Heart right ventricle (tissue), 2 donors: ENCODE results near the gene ATP5F1D.

- PRO-cap, 2 experiments, result no peak in any of the 2 experiments
Observed at GRCh38 chr19:1189303-1189926, 15.3 kb upstream of the SBNO2 start.

DNA sequence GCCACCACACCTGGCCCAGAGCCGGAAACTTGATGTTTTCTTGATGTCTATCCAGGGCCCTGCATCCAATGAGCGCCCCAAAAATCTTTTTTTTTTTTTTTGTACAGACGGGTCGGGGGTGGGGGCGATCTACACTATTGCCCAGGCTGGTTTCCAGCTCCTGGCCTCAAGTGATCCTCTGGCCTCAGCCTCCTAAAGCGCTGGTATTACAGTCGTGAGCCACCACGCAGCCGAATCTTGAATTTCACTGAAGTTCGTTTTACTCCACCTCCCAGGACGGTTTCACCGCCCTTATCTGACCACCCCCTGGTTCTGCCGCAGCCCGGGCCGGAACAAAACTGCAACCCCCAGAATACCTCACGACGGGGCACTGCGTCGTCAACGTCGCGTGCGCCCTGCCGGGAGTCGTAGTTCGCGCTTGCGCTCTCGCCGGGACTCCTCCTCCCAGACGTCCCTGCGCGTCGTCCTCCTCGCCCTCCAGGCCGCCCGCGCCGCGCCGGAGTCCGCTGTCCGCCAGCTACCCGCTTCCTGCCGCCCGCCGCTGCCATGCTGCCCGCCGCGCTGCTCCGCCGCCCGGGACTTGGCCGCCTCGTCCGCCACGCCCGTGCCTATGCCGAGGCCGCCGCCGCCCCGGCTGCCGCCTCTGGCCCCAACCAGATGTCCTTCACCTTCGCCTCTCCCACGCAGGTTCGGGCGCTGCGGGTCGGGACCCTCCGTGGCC lies at the start of gene ATP5F1D:
Gene ATP5F1D, plus strand, starts transcription at position 447 of the 721 bp plus-strand sequence.
- PRO-cap, 2 experiments, result peak in 2 of 2 experiments; most common plus-strand start position 480 of the sequence (in 2); most common minus-strand start position 297 of the sequence (in 1)

GRCh38 chr19:1250334-1251353 lies 2.3 kb downstream of the MIDN start:
- PRO-cap, 2 experiments, result peak in 2 of 2 experiments; most common plus-strand start chr19:1250905 (in 1); most common minus-strand start chr19:1250888 (in 2)

DNA sequence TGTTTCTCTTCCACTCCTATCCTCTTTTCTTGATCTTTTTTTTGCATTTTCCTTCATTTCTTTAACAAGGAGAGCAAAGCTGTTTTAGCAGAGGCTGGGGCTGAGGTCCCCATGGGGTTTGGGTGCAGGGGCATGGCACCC lies 9.4 kb downstream of the MIDN start:
- PRO-cap, 2 experiments, result no peak in any of the 2 experiments

GRCh38 chr19:1265132-1265693 lies 3.9 kb upstream of the CIRBP start:
- PRO-cap, 2 experiments, result no peak in any of the 2 experiments

DNA sequence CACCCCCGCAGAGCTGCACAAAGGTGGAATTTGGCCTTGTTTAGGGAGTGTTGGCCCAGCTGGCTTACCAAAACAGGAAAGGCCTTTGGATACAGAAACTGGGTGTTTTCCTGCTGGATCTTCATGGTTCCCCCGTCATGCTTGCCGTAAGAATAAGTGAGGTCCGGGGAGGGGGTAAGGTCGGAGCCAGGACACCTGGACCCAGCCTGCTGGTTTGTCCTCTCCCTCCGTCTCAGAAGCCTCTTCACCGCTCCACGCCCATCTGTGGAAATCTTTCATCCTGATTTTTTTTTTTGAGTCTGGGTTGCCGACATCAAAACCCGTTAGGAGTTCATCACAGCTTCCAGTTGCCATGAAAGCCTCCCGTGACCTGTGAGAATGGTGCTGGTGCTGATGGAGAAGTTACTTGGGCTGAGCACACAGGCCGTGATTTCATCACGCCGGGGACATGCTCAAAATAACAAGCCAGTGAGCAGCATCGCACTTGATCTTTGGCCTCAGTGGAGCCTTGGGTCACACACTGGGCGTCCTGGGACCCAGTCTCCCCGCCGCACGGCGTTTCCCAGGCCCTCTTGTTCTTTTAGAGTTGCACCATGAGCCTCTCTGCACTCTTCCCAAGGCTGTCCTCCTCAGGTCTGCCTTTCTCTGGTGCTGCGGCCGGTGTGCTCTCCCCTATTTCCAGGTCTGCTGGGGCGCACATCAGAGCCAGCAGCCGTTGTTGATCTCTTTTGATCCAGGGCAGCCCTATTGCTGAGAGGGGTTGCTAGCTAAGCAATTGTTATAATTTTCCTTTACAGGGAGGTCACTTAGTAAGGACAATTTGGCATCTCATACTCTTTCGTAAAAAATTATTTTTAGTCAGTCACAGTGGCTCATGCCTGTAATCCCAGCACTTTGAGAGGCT lies 9.6 kb upstream of the NDUFS7 start:
- PRO-cap, 2 experiments, result no peak in any of the 2 experiments

- PRO-cap, 2 experiments, result no peak in any of the 2 experiments
Observed at GRCh38 chr19:1377777-1378382, 5.8 kb upstream of the NDUFS7 start.

- PRO-cap, 2 experiments, result no peak in any of the 2 experiments
Observed at GRCh38 chr19:1419447-1419943, 12.1 kb downstream of the DAZAP1 start.

DNA sequence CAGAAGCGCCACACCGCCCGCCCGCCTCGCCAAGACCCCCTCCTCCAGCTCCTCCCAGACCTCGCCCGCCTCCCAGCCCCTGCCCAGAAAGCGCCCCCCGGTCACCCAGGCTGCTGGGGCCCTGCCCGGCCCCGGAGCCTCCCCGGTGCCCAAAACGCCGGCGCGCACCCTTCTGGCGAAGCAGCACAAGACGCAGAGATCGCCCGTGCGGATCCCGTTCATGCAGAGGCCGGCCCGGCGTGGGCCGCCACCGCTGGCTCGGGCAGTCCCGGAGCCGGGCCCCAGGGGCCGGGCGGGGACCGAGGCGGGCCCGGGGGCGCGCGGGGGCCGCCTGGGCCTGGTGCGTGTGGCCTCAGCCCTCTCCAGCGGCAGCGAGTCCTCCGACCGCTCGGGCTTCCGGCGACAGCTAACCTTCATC lies 10.1 kb downstream of the C19orf25 start:
- PRO-cap, 2 experiments, result no peak in any of the 2 experiments

GRCh38 chr19:1470151-1471147 lies 8.6 kb downstream of the C19orf25 start:
- PRO-cap, 2 experiments, result peak in 2 of 2 experiments; most common plus-strand start chr19:1470235 (in 1); most common minus-strand start chr19:1470738 (in 2)

DNA sequence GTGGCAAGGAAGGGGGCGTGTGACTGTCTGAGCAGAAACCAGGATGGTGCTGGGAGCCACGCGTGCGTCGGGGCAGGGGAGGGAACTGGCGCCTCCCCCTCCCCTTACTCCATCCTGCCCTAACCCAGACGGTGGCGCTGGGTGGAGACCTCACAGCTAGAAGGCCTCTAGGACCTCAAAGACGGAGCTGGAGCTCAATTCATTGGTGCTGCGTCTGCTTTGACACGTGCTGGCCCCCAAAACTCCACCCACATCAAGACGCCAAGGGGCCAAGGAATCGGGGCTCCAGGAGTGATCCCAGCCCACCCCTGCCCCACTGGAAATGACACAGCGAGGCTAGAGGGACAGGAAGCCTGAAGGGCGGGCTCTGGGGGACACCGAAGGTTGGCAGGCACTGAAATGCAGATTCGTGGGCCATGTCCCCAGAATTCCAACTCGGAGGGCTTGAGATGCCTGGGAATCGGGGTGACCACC lies 7.5 kb downstream of the MEX3D start:
- PRO-cap, 2 experiments, result no peak in any of the 2 experiments

DNA sequence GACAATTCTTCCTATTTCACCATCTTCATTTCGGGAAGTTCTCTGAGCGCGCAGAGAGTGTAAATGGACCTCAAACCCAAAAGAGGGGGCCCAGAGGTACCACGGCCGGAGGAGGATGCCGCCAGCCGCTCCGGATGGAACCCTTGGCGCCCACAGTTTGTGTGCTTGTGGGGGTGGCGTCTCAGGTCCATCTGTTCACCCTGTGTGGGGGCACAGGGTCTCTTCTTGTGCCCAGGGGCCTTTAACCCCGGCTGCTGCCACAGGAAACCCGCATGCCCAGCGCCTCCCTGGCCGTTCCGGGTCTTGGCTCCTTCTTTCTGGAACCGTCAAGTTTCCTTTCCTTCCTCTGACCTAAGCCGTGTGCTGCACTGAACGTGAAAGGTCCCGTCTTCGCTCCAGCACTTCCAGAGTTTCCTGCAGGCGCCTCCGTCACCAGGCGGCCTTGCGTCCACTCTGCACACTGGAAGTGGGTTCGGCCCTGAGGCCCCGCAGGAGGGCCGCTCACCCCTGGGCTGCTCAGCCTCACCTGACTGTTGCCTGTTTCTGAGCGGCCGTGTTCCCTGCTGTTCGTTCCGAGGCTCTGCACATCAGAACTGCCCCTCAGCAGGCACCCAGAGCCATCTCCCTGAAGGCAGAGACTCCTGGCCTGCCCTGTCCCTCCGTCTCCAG lies 12.1 kb upstream of the MEX3D start:
- PRO-cap, 2 experiments, result no peak in any of the 2 experiments

GRCh38 chr19:1592092-1592585 lies 526 bp downstream of the MBD3 start:
- PRO-cap, 2 experiments, result peak in 2 of 2 experiments; most common plus-strand start chr19:1592467 (in 2); most common minus-strand start chr19:1592341 (in 2)

DNA sequence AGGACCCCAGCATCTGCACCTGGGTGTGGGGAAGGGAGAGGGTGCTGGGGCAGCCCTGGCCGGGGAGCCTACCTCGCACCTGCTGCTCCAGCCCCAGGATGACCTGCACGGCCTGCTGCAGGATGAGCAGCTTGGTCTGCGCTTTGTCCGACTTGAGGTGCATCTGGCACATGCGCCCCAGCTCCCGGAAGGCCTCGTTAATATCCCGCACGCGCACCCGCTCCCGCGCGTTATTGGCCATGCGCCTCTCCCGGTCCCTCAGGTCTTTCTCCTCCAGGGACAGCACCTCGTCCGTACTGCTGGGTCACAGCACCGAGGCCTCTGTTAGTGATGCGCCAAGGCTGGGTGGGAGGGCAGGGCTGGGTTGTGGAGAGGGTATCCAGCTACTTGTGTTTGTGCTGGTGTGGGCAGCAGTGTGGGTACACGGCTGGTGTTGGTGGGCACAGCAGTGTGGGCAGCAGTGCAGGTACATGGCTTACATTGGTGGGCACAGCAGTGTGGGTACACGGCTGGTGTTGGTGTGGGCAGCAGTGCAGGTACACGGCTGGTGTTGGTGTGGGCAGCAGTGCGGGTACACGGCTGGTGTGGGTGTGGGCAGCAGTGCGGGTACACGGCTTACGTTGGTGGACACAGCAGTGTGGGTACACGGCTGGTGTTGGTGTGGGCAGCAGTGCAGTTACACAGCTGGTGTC lies 7.0 kb upstream of the UQCR11 start:
- PRO-cap, 2 experiments, result no peak in any of the 2 experiments

- PRO-cap, 2 experiments, result peak in 2 of 2 experiments; most common plus-strand start chr19:1651837 (in 2); most common minus-strand start chr19:1651773 (in 1)
Observed at GRCh38 chr19:1651617-1651993, 810 bp downstream of the TCF3 start.

- PRO-cap, 2 experiments, result no peak in any of the 2 experiments
Observed at GRCh38 chr19:1769835-1770096, 16.5 kb downstream of the ONECUT3 start.

DNA sequence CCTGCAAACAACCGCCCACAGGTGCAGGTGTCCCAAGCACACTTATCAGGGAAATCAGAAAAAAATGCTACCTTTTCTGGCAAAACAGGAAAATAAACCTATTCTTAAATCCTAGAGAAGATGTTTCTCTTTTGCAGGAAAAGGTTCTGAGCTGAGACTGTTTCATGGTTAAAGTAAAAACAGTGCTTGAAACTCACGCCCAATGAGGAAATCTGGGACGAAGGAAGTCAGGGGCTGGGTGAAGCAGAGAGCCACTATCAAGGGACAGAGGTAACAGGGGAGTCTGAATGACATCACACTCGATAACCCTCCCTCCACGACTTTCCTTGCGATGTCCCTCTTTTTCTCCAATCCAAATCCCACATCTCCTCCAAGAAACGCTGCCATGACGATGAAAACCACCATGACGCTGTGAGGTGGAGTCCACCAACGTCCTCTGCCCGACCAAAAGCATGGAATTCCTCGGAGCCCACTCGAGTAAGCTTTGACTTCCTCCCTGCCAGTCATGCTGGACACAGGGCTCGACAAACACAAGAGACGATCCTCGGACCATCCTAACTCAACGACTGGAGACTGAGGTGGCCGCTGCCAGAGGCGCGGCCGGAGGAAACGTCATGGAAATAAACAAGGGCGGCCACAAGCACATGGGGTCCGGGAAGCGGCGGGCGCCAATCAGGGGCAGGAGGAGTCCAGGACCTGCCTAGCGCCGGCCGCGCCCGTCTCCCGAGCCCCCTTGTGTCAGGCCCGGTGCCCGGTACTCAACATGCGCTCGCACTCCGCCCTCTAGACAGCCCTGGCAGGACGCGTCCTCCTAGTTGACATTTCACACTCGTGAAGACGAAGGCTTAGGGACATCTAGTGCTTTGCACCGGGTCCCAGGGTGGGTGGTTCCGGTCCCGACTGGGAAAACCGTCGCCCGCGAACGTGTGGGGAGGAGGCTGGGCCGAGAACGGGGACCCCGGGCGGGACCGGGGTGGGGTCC lies 823 bp downstream of the REXO1 start:
- PRO-cap, 2 experiments, result peak in 2 of 2 experiments; most common plus-strand start position 671 of the sequence (in 1); most common minus-strand start position 568 of the sequence (in 2)

- PRO-cap, 2 experiments, result no peak in any of the 2 experiments
Observed at GRCh38 chr19:1854019-1854489, 5.8 kb upstream of the REXO1 start.

- PRO-cap, 2 experiments, result no peak in any of the 2 experiments
Observed at GRCh38 chr19:1860742-1861088, 2.7 kb downstream of the KLF16 start.

DNA sequence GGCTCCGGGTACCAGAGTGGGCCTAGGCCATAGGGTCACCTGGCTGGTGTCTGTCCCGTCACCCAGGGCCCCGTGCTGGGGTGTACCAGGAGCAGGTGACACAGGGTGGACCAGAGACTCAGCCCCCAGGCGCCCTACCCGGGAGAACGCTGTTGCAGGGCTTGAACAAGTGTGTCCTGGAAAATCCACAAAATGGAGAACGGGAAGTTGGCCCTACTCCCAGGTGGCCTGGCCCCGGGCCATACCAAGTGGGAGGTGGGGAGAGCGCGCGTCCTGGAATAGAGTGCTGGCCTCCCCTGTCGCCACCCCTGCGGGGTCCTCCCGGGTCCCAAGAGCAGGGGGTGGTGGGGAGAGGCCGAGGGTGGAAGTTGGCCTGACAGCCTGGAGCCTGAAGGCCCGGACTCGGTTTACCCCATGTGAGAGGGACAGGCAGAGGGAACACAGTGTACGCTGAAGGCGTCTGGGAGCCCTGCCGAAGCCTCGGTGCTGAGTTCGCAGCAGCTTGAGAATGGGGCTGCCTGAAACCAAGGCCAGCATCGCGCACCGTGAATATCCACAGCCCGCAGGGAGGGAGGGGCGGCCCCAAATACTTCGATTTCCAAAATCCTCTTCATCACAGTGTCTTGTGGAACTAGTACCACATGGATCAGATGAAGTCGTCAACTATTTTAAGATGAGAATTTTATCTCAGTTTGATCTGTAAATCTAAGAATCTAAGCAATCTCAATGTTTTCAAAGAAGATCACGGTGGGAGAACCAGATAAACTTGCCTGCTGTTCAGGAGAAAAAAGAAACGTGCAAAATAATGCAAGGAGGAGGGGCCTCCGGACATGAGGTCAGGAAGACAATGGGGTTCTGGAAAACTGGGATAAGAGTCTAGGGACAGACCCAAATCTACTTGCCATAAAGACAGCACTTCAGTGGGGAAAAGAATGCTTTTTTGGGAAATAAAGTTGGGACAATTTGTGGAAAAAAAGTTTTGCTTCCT lies 10.4 kb upstream of the KLF16 start:
- PRO-cap, 2 experiments, result peak in 1 of 2 experiments; most common plus-strand start position 247 of the sequence (in 1); most common minus-strand start position 775 of the sequence (in 1)